Uterus (tissue), 7 donors: ENCODE results near the gene CNDP1.

- PRO-cap, 4 experiments, result no peak in any of the 4 experiments
- RAMPAGE, long total RNA, 2 experiments, result no peak in any of the 2 experiments
- RRBS, result no CpG with 5 or more reads among the region's 4 CpGs
Observed at GRCh38 chr18:70421837-70422803, 133.3 kb downstream of the SOCS6 start.

DNA sequence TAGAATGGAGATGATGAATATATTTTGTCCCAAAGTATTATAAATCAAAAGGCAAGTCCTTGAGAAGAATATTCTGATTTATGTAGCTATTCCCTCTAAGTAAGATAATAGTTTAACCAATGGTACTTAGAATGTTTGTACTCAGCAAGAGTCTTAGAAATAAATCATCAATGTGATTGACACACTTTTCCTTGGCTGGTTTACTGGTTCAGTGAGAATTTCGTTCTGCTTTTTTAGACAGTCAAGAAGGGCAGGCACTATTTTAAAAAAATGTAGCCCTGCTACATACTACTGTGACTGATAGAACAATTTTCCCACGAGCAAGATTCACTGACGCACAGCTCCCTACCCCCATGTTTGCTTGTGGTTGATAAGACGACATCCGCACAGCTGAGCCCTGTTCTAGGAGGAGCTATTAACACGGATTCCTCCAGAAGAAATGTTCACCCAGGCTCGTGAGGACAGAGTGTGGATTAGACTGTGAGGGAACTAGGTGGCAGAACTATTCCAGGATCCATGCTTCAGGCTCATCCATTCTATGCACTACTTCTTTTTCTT, 370.1 kb downstream of the SOCS6 start:
- PRO-cap, 4 experiments, result no peak in any of the 4 experiments
- RAMPAGE, long total RNA, 2 experiments, result no peak in any of the 2 experiments
- RRBS, result no CpG with 5 or more reads among the region's 7 CpGs

GRCh38 chr18:72866809-72867668, 748 bp downstream of the NETO1 start:
- PRO-cap, 4 experiments, result no peak in any of the 4 experiments
- RAMPAGE, long total RNA, 2 experiments, result no peak in any of the 2 experiments
- RRBS, result 2% methylated on average over 54 of the region's 95 CpGs

- PRO-cap, 4 experiments, result no peak in any of the 4 experiments
- RAMPAGE, long total RNA, 2 experiments, result no peak in any of the 2 experiments
- RRBS, result no CpG with 5 or more reads among the region's 6 CpGs
Observed at GRCh38 chr18:74196365-74196747, 48.0 kb downstream of the TIMM21 start.

DNA sequence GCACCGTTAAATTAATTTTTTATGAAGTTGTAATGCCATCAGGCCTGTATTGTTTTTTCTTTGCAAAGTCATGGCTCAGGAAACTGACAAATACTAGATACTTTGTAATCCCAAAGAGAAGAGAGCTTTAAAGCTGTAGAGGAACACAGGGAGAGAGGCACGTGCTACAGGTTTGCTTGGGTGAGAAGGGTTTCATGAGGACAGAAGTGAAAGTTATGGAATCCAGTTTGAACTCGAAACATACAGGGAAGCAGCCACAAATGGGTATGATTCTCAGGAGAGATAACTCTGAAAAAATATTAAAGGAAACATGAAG, 49.8 kb downstream of the CYB5A start:
- PRO-cap, 4 experiments, result no peak in any of the 4 experiments
- RAMPAGE, long total RNA, 2 experiments, result no peak in any of the 2 experiments
- RRBS, result no CpG with 5 or more reads among the region's 3 CpGs

DNA sequence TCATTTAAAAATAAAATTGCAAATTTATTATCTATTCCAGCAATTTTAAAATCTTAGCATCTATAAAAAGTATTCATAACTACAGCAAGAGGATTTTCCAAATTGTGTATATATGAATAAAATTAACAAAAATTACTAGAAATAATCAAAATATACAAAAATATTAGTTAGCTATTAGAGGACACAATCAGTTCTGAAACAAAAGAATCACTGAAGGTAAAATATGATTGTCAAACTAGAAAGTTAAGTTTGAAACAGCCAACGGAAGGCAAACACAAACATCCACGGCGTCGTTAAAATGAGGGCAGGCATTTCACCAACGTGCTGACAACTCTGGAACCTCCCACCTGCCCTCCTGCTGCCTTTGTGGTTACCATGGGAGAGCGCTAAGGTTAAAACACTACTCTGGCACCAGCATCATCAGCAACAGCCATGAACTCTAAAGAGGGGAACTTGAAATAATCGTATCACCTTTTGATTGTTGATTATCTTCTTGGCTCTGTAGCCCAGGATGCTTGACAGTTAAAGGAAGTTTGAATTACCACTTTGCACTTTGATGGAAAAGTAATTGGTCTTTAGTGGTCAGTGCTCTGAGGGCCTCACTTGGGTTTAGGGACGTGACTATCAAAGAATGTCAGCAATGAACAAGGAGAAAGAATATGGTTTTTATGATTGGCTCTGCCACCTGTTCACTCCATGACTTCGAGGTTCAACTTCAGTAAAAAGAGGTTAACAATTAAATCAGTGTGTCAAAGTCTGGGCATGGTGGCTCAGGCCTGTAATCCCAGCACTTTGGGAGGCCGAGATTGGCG, 34.7 kb downstream of the CYB5A start:
- PRO-cap, 4 experiments, result no peak in any of the 4 experiments
- RAMPAGE, long total RNA, 2 experiments, result no peak in any of the 2 experiments
- RRBS, result no CpG with 5 or more reads among the region's 11 CpGs

GRCh38 chr18:74277898-74278675, 13.7 kb downstream of the CYB5A start:
- PRO-cap, 4 experiments, result no peak in any of the 4 experiments
- RAMPAGE, long total RNA, 2 experiments, result no peak in any of the 2 experiments
- RRBS, result no CpG with 5 or more reads among the region's 8 CpGs

GRCh38 chr18:74316822-74317281, 1.2 kb downstream of the C18orf63 start:
- PRO-cap, 4 experiments, result no peak in any of the 4 experiments
- RAMPAGE, long total RNA, 2 experiments, result no peak in any of the 2 experiments
- RRBS, result no CpG with 5 or more reads among the region's 3 CpGs

GRCh38 chr18:74368635-74369519, 53.2 kb downstream of the C18orf63 start:
- PRO-cap, 4 experiments, result no peak in any of the 4 experiments
- RAMPAGE, long total RNA, 2 experiments, result no peak in any of the 2 experiments
- RRBS, result no CpG with 5 or more reads among the region's 22 CpGs

DNA sequence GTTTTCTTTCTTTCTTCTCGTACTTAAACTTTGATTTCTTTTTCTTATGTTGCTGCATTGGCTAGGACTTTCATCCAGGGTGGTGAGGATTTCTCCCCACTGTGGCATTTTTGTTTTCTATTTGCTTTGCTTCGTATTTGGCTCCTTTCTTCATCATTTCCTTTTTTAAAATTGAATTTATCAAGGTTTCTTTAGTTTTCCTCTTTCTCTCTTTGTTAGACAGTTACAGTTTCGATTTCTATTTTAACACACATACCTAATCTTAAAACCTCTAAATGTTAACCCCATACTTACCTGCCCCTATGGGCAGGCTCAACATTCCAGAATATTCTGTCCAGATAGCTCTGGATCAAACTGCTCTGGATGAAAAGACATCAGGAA, 49.3 kb downstream of the DIPK1C start:
- PRO-cap, 4 experiments, result no peak in any of the 4 experiments
- RAMPAGE, long total RNA, 2 experiments, result no peak in any of the 2 experiments
- RRBS, result no CpG with 5 or more reads among the region's 3 CpGs

DNA sequence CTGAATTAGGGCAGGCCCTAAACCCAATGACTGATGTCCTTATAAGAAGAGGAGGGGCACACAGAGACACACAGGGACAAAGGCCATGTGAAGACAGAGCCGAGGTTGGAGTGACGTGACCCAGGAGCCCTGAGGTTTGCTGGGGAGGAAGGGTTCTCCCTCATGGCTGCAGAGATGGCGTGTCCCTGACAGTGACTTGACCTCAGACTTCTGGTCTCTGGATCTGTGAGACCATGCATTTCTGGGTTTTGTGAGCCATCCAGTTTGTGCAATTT, 15.8 kb upstream of the CNDP2 start:
- PRO-cap, 4 experiments, result no peak in any of the 4 experiments
- RAMPAGE, long total RNA, 2 experiments, result no peak in any of the 2 experiments
- RRBS, result no CpG with 5 or more reads among the region's 3 CpGs

DNA sequence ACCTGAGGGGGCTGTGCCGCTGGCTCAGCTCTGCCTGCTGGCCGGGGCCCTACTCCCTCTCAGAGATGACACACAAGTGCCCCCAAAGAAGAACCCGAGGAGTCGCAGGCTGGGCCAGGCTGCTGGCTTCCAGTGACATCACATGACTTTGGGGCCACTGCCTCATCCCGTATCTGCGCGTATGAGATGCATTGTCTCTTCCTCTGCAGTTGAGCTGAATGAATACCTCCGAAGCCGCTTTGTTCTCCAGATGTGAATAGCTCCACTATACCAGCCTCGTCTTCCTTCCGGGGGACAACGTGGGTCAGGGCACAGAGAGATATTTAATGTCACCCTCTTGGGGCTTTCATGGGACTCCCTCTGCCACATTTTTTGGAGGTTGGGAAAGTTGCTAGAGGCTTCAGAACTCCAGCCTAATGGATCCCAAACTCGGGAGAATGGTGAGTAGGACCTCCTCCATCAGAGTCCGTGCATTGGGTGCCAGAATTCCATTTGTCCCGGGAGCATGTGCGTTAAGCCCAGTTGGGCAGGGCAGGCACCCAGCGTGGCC, at the start of gene CNDP1:
Gene CNDP1 (plus strand): TSS at position 249 of the 550 bp plus-strand sequence.
- PRO-cap, 4 experiments, result no peak in any of the 4 experiments
- RAMPAGE, long total RNA, 2 experiments, result no peak in any of the 2 experiments
- RRBS, result no CpG with 5 or more reads among the region's 17 CpGs

GRCh38 chr18:74541566-74542661, 7.6 kb downstream of the CNDP1 start:
- PRO-cap, 4 experiments, result no peak in any of the 4 experiments
- RAMPAGE, long total RNA, 2 experiments, result no peak in any of the 2 experiments
- RRBS, result no CpG with 5 or more reads among the region's 17 CpGs

DNA sequence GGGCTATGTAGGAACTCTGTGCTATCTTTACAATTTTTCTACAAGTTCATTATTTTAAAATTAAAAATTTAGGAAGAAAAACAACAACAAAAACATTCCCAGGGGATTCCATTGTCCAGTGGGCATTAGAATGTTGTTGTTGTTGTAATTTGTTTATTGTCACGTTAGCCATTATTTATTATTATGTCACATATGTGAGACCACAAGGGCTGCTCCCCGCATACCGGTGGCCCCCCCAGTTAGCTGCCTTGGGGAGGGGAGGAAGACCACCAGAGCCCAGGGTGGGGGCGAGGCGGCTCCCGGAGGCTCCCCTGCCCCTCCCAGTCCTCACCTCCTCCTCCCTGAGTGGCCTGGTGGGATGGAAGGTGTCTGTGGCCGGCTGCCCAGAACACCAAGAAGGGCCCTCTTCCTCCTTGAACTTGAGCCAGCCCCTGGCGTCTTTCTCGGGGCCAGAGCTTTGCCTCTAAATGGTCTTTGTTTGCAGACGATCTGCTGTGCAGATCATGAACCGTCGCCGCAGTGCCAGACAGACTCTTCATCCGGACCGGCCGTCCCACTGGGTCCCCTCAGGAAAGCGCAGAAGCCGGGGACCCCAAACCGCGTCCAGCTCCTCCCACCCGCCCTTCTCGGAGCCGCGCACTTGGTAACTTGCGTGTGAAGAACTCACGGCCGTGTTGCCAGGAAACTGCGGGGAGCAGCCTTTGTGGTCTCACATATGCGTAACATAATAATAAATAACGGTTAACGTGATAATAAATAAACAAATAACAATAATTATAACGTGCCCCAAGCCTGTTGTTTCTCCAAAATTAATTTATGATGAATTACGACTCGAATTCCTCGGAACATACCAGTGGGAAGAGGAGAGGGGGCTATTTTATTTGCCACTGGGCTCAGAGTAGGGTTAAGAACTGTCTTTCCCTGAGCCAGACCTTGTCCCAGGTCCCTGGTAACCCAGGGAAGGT, 41.1 kb downstream of the PTGR3 start:
- PRO-cap, 4 experiments, result no peak in any of the 4 experiments
- RAMPAGE, long total RNA, 2 experiments, result no peak in any of the 2 experiments
- RRBS, result 44% methylated on average over 7 of the region's 35 CpGs

DNA sequence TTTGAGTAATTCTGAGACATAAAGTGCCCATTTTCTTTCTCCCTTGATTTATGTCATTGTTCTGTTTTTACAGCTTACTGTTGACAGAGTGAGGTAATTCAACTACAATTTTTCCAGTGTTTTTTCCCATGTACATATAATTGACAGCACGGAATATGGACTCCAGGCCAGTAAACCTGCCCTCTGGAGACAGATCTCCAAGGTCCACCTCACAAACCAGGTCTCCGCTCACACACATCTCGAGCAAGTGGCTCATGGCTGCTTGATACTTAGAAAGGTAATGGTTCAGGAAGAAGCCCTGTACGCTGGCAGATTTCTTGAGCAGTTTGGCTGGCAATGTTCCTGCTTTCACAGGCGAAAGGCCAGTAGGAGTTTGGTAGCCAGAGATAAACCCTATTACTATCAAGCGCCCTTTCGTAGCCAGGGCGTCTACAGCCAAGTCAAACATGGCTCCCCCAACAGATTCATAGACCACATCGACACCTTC, 7.5 kb downstream of the PTGR3 start:
- PRO-cap, 4 experiments, result no peak in any of the 4 experiments
- RAMPAGE, long total RNA, 2 experiments, result no peak in any of the 2 experiments
- RRBS, result no CpG with 5 or more reads among the region's 9 CpGs

- PRO-cap, 4 experiments, result peak in 2 of 4 experiments; most common plus-strand start chr18:75490056 (in 2); most common minus-strand start chr18:75489866 (in 1)
- RAMPAGE, long total RNA, 2 experiments, result no peak in any of the 2 experiments
- RRBS, result no CpG with 5 or more reads among the region's 13 CpGs
Observed at GRCh38 chr18:75489512-75490292, 62.2 kb upstream of the SMIM21 start.

DNA sequence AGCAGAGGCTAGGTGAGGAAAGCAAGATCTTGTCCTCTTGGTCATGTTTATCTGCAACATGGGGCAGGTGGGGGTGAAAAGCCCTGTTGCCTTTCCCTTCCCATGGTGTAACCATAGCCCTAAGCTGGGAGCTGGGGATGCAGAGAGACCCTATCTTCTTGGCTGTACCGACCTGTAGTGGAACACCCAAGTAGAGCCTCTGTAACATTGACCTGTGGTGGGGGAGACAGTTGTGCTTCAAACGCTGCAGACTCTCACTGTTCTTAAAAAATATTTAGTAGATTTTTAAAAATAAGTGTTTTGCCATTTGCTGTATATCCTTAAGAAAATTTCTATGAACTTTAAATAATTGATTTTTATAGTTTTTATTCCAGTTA, 247.3 kb upstream of the SMIM21 start:
- PRO-cap, 4 experiments, result no peak in any of the 4 experiments
- RAMPAGE, long total RNA, 2 experiments, result no peak in any of the 2 experiments
- RRBS, result no CpG with 5 or more reads among the region's 2 CpGs

DNA sequence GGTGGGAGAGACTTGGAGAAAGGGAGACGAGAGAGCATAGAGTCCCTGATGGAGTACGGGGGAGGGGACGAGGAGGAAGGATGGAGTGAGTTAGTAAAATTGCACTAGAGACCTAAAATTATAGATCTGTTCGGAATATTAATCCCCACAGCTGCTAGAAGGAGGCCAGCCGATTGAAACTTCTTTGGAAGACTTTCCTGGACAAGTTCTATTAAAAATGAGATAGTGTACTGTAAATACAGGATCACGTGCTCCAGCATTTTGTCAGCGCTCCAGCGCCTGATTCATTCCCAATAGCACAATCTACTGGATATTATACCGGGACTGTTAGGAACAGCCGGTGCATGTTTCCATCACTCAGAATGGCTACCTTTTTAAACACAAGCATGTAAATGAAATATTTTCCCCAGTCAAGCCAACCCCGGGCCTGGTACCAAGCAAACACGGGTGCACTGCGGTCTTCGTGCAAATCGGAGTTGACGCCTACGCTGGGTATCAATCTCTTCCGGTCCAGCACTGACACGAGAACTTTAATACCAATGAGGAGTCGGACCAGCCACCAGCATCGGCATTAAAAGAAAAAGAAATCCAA, 438.2 kb downstream of the ZNF516 start:
- PRO-cap, 4 experiments, result no peak in any of the 4 experiments
- RAMPAGE, long total RNA, 2 experiments, result no peak in any of the 2 experiments
- RRBS, result 51% methylated on average over 7 of the region's 21 CpGs

DNA sequence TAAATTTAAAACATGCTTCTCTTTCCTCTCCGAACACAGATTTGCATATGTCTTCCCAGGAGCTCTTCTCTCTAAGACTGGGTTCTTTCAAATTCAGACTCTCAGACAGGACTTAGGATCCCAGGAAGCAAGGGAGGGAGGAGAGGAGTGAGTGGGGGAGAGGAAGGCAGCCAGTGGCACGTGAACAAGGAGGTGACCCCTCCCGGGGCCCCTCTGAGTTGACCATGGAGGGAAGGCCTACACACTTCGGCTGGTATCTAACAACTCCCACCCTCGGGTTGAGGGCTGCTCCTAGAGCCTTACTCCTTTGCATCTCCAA, 344.3 kb downstream of the ZNF516 start:
- PRO-cap, 4 experiments, result no peak in any of the 4 experiments
- RAMPAGE, long total RNA, 2 experiments, result no peak in any of the 2 experiments
- RRBS, result no CpG with 5 or more reads among the region's 5 CpGs

DNA sequence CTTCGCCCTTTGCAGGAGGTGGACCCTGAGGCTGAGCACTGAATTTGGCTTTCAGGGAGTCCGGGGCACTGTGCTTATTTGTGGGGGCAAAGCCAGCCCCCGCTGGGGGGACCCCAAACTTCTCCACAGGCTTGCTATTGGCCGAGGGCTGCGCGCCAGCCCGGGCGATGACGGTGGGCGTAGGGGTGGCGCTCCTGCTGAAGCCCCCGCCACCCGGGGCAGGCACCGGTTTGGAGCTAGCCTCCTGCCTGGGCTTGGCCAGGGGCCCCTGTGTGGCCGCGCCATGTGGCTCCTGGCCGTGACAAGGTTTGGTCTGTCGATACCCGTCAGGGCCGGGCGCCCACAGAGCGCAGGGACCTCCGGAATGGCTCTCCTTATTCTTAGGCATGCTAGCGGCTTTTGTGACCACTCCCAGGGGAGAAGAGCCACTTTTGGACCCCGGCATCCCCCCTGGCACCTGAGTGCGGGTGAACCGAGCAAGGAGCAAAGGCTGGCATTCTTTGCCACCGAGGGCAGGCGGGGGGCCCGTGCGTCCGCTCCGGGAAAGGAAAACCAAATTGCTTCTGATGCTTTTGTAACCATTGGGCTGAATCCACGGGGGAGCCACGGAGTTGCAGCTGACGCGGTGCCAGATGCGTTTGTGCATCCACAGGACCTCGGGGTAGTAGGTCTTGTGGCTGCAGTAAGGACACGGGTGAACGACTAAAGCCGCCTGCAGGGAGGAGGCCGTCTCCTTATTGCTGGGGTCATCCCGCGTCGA, 115.7 kb downstream of the ZNF516 start:
- PRO-cap, 4 experiments, result peak in 1 of 4 experiments; most common plus-strand start position 510 of the sequence (in 1)
- RAMPAGE, long total RNA, 2 experiments, result start-site peak on the minus strand in 1 of 2 experiments, centred at position 294 of the sequence, 15 reads per replicate
- RRBS, result 95% methylated on average over 23 of the region's 46 CpGs